Caco-2 (cell line): ENCODE results near the genes AMELY, CDY1B and CDY1.

GRCh38 chrY:2867950-2868556 lies 26.7 kb downstream of the RPS4Y1 start:
- PRO-cap: no peak
- RRBS: no CpG with 5 or more reads among the region's 7 CpGs

DNA sequence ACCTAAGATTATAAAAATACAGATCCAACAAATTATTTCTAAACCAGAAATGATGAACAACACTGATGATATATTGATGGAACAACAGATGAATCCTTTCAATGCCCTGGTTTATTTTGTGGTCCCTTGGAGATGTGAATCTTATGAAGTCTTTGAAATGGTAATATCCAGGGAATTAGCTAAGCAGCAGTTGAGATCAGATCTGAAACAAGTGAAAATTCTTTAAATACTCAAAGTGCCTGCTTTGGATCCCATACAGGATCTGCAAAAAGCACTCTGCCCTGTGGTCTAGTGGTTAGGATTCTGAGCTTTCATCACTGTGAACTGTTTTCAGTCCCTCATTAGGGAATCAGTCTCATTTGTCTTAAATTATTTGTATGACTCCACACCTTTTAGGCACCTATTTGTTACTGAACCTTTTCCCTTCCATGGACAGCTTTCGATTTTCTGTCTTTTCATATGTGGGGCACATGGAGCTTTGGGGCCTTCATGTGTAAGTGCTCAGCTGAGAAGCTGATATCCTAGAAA lies 211.3 kb upstream of the TGIF2LY start:
- PRO-cap: unidirectional peak, plus-strand start at position 280 of the sequence
- RRBS: no CpG with 5 or more reads among the region's 1 CpG

- PRO-cap: no peak
- RRBS: no CpG with 5 or more reads among the region's 43 CpGs
These were observed at the start of gene AMELY for GRCh38 chrY:6911435-6911913. Gene AMELY, minus strand, starts transcription at chrY:6911752.

- PRO-cap: no peak
These were observed 1268.4 kb downstream of the NLGN4Y start for GRCh38 chrY:15792685-15793169.

GRCh38 chrY:19042775-19043665 lies 269.5 kb upstream of the HSFY2 start:
- PRO-cap: no peak
- RRBS: no CpG with 5 or more reads among the region's 34 CpGs

- PRO-cap: no peak
- RRBS: no CpG with 5 or more reads among the region's 3 CpGs
These were observed 294.4 kb upstream of the HSFY2 start for GRCh38 chrY:19067745-19068565.

DNA sequence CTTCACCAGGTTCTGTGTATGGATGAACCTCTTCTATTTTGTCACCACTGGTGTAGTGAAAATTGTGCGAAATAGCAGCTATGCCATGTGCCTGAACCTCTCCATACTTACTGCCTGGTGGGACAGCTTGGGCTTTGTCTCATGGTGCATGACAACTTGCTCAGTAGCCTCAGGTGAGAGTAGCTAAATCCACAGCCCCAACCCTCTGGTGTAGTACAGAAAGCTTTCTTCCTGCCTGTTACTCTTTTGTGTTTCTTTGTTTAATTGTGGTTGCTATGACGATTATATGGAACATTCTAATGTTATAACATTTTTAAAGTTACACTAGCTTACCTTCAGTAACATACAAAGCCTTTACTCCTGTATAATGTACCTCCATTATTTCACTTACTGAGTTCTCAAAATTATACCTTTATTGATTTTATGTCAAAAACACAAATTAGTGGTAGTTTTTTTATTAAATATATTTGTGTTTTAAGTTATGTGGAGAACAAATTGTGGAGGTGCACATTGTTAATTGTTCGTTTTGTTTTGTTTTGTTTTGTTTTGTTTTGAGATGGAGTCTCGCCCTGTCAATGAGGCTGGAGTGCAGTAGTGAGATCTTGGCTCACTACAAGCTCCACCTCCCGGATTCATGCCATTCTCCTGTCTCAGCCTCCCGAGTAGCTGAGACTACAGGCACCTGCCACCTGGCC lies at the start of gene CDY1B:
CDY1B (minus strand) TSS at position 245 of the 695 bp plus-strand sequence.
- PRO-cap: no peak
- RRBS: no CpG with 5 or more reads among the region's 6 CpGs

DNA sequence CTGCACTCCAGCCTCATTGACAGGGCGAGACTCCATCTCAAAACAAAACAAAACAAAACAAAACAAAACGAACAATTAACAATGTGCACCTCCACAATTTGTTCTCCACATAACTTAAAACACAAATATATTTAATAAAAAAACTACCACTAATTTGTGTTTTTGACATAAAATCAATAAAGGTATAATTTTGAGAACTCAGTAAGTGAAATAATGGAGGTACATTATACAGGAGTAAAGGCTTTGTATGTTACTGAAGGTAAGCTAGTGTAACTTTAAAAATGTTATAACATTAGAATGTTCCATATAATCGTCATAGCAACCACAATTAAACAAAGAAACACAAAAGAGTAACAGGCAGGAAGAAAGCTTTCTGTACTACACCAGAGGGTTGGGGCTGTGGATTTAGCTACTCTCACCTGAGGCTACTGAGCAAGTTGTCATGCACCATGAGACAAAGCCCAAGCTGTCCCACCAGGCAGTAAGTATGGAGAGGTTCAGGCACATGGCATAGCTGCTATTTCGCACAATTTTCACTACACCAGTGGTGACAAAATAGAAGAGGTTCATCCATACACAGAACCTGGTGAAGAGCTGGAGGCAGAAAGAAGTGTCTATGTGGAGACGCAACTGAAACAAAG lies at the start of gene CDY1:
CDY1 (plus strand) TSS at position 353 of the 641 bp plus-strand sequence.
- PRO-cap: no peak
- RRBS: no CpG with 5 or more reads among the region's 5 CpGs